Mesenchymal stem cell of adipose (primary cell): ENCODE data around the genes TSPYL4 and TSPYL1.

- CAGE, long polyA plus RNA: no peak
Measured at GRCh38 chr6:116253295-116254347, at the start of gene TSPYL4. Gene TSPYL4, minus strand, starts transcription at chr6:116254075.

DNA sequence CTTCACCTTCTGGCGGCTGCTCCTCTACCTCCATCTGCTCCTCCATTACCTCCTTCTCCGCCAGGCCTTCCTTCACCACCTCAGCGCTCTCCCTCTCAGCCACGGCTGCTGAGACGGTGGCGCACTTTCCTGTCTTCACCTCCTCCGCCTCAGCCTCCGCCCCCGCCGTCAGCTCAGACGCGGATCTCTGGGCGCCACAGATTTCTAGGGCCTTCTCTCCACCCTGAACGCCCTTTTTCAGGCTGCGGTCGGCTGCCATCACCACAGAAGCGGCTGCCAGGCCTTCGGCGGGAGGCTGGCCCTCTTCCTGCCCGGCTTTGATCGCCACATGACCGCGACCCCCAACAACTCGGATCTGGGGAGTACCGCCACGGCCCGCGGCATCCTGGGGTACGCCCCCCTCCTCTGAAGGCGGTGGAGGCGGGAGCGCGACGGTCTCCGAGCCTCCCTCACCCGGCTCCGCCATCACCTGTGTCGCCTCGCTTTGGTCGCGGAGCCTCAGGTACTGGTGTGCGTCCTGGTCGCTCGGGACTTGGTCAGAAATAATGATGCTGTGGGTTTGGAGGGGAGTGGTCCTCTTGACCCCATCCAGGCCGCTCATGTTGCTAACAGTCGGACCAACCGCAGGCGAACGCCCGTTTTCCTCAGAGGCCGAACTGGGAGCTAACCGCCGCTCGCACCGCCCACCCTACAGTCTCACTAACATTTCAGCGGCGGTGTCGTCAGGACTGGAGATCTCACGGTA, at the start of gene TSPYL1:
TSPYL1 (minus strand) TSS at position 701 of the 745 bp plus-strand sequence.
- CAGE, long polyA plus RNA: no peak

DNA sequence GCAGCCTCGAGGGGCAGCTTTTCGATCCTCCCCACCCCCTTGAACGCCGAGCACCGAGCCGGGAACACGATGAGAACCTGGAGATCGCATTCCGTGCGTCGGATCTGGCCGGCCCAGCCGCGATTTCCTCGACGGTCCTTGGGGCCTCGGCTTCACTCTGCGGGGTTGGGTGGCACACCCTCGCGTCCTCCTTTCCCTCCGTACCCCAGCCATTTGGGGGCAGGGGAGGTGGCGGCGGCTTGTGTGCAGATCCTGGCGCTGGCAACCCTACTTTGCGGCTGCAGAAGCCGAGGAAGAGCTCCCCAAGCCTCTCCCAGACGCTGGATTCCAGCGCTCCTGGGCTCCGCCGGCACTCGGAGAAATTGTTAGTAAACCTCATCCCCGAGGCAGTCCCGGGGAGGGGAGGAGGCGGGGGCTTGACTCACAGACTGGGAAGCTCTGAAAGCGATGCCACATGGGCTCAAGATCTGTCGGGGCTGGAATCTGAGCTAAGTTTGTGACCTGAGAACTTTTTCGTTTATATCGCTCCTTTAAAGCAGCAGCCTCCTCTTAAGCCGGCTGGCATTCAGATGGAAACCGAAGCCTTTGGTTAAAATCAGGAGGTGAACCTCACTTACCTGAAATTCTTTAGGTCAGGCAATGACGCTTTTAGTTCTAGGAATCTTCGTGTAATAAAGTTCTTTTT, 745 bp downstream of the DSE start:
- CAGE, long polyA plus RNA: no peak

GRCh38 chr6:116404954-116405716, 34.4 kb downstream of the DSE start:
- CAGE, long polyA plus RNA: no peak

DNA sequence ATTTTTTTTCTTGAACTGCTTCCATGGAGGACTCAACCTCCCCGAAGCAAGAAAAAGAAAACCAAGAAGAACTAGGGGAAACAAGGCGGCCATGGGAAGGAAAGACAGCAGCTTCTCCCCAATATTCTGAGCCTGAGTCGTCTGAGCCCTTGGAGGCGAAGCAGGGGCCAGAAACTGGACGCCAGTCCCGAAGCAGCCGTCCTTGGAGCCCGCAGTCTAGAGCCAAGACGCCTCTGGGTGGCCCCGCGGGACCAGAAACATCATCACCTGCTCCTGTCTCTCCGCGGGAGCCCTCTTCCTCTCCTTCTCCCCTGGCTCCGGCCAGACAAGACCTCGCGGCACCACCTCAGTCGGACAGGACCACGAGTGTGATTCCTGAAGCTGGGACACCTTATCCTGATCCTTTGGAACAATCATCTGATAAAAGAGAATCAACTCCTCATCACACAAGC, 348 bp downstream of the RSPH4A start:
- CAGE, long polyA plus RNA: no peak

- CAGE, long polyA plus RNA: no peak
Measured at GRCh38 chr6:116667569-116668164, 899 bp downstream of the ZUP1 start.

DNA sequence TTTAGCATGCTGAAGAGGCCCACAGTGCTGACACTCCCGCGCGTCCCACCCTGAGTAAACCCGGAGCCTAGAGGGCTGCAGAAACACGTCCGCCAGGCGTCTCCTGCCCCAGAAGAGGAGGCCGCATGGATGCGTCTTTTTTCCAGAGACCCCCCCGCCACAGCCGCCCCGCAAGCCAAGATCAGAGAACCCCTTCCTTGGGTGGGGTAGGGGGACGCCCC, 1.1 kb downstream of the FAM162B start:
- CAGE, long polyA plus RNA: no peak

DNA sequence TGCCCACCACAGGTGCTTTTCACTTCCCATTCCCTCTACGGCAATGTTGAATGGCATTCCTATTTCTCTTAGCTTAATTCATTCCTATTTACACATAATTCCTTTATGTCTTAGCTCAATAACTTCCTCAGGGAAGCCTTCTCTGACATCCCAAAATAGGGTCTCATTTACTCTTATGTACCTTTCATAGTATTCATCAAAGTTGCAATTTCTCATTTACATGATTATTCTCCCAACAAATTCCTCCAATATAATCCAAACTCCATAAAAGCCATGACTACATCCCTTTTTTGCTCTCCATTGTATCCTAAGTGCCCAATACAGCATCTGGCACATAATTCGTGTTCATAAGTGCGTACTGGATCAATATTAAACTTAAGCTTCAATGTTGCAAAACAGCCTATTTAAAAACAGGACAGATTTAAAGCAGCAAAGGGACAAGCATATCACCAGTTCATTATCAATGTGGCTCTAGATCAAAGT, 8.0 kb downstream of the GOPC start:
- CAGE, long polyA plus RNA: no peak

DNA sequence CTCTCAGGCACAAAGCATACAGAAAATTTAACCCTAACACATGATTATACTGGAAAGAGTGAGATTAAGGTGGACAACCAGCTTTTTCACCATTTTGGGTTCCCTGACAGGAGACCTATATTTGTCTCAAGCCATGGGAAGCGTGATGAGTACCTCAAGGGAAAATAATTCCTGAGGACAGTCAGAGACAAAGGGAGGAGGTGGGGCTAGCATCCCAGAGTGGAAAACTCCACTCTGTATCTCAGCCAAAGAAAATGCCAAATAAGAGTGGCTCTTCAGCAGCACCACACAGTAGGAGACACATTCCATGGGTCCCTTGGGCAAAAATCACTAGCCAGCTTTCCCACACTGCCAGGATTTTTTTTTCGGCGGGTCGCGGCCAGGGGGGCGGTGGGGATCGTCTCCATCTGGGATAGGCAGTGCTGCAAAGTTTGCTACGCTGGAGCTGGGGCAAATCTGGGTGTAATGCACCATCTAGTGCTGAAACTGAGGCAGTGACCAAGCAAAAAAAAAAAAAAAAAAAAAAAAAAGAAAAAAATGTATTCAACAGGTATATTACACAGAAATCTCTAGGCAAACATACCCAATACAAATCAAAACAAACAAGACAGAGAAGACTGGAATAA, 77.4 kb upstream of the SLC35F1 start:
- CAGE, long polyA plus RNA: no peak

DNA sequence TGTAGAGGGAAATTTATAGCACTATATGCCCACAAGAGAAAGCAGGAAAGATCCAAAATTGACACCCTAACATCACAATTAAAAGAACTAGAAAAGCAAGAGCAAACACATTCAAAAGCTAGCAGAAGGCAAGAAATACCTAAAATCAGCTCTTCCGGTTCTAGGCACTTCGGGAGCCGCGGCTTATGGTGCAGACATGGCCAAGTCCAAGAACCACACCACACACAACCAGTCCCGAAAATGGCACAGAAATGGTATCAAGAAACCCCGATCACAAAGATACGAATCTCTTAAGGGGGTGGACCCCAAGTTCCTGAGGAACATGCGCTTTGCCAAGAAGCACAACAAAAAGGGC, 91.7 kb downstream of the SLC35F1 start:
- CAGE, long polyA plus RNA: no peak

DNA sequence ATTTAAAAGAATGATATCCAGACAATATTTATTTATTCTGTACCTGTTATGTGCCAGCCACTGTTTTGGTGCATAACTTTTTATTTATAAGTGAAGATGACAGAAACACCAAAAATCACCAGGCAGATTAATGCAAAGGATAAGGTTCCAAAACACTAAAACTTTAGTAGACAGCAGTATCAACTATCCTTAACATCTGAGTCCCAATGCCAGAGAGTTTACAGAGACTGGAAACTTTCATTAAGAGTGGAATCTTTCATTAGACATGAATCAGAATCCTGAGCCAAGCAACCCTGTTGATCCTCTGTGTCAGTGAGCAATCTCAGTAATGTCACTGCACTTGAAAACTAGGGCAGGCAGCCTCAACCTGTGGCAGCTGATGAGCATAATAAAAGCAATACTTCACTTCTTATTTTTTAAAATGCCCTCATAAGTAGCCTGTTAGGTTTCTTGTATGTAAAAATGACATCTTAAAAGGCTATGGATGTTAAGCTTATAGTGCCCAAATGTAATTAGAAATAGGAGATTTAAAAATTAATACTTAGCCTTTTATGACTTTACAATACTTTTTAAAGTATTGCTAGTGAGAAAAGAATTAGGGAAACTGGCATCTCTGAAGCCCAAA, 252.7 kb upstream of the PLN start:
- CAGE, long polyA plus RNA: no peak

GRCh38 chr6:118317548-118318283, 230.4 kb upstream of the PLN start:
- CAGE, long polyA plus RNA: no peak

GRCh38 chr6:118573876-118574763, 26.0 kb downstream of the PLN start:
- CAGE, long polyA plus RNA: no peak

- CAGE, long polyA plus RNA: no peak
Measured at GRCh38 chr6:119139057-119139689, 60.7 kb upstream of the FAM184A start.

DNA sequence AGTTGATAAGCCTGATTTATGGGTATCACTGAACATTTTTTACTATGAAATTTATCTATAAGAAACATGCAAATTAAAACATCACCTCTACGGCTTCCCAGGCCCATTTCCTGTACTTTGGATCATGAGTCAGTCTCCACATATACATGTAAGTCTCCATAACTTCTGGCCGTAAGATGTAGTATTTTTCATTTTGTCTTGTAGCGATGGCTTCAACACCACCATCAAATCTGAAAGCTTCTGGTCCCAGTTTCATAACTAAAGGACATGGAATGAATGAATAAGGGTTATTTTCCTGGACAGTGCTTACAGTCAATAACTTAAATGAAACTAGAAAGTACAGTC, 109.8 kb upstream of the FAM184A start:
- CAGE, long polyA plus RNA: no peak

DNA sequence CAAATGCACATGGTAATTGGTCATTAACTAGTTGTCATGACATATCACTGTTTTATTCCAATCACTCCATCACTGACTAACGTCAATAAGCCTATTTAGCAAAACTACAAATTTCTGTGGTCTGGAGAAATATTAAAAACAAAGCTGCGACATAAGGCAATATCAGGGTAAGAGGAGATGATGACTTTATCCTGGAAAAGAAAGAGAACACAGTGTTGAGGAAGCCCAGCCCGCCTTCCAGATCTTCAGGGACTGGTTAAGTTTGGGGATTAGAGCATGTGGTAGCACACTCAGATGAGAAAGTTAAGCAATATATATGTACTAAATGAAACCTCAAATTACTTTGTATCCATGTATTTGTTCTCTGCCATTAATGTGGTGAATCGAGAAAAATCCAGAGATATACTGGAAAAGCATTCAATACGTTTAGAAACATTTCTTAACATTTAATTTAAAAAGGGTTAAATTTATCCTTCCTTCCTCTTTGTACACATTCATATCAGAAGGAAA, 128.3 kb upstream of the FAM184A start:
- CAGE, long polyA plus RNA: no peak

DNA sequence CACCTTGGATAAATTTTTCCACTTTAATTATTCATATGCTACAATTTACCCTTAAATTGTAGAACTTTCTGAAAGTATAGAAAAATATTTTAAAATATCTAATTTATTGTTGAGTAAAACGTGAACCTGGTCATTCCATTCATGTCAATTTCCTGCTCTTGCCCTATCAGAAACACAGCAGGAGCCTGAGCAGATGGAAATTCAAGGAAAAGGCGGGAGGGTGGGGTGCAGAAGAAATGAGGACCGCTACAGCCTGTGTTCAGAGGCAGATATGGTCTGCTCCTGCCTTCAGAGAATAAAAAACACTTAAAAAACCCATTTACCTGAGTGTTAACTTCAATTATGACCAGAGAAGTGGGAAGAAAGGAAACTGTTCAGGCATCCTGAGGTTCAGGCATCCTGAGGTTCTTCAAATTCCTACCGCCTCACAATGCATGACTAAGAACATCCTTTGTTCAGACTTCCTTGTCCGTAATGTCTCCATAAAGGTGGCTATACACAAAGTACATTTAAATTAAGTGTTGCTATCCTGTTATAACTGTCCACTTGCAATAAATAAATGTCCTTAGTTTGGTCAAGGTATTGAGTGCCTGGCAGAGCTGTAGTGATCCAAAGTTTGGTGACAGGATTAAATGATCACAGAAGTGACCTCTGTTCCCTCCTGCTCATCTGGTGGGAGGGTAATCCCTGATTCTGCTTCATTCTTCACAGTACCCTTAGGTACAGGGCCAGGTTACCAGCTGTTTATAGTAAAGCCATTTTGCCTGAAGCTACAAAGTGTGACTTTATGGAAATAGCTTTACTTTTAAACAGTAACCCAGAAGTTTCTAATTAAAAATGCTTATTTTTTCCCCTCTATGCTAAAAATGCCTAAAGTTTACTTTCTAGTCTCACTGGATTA, 109.1 kb downstream of the MAN1A1 start:
- CAGE, long polyA plus RNA: no peak

DNA sequence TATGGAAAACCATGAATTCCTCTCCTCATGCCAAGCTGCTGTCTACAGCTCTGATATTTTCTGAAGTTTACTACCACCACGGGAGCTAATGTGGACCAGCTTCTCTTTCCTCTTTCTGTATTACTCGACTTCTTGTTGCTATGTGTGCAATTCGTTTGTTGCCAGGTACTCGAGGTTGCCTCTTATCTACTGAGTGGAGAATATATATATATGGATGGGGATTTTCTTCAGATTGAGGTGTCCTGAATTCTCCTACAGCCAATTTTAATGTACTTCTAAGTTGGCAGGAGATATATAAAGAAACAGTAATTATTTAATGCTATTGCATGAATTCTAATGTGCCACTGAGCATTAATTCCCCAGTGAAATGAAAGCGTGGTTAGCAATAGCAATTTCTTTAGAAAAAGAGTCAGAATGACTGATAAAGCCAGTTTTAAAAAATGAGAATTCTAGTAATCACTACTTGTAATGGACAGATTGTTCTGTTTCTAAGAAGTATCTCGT, 34.6 kb downstream of the MAN1A1 start:
- CAGE, long polyA plus RNA: no peak

DNA sequence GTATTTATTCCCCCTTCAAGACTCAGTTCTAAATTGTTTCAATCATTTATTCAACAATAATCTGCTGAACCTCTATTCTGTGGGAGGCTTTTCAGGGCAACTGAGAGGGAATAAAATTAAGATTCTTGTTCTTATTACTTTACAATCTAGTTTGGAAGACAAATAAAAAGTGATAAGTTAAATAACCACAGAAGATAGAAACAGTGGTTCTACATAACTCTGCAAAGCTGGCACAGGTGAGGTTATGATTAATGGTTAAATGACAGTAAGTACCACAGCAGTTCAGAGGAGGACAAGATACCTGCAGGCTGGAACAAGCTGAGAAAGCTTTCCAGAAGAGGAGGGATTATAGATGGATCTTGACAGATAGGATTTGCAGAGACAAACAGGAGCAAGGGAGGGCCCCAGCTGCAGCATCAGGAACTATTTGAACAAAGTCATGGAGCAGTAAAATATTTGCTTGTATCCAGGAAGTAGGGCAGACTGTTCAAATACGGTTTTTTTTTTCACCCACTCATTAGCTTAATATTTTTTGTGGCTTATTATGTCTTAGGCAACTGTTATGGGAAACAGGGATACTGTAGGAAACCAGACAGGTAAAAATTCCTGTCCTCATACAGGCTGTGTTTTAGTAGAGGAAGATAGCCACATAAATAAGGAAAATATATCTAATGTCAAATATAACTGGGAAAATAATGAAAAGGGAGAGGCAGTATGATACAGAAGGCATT, 144.4 kb upstream of the MAN1A1 start:
- CAGE, long polyA plus RNA: no peak

DNA sequence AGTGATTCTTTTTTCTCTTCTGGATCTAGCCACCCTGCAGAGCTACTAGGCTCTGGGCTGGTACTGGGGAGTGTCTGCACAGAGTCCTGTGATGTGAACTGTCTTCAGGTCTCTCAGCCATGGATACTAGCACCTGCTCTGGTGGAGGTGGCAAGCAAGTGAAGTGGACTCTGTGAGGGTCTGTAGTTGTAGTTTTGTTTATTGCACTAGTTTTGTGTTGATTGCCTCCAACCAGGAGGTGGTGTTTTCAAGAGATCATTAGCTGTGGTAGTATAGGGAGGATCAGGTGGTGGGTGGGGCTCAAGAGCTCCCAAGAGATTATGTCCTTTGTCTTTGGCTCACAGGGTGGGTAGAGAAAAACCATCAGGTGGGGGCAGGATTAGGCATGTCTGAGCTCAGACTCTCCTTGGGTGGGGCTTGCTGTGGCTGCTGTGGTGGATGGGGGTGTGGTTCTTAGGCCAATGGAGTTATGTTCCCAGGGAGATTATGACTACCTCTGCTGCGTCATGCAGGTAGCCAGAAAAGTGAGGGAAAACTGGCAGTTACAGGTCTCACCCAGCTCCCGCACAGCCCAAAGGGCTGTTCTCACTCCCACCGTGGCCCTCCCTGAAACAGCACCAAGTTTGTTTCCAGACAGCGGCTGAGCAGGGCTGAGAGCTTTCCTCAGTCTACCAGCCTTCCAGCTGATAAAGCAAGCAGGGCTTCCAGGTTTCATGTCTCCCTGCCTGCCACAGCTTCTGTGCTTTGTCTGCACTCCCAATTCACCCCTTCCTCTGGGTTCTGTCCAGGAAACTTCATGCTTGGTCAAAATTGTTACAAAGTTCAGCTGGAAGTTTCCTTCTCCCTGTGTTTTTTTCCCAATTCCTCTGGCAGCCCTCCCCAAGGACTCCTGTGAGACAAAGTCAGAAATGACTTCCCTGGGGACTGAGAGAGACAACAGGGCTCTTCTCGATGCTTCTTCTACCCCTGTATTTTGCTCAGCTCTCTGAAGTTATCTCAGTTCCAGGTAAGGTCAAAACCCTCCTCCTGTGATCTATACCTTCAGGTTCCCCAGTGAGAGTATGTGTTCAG, 481.1 kb upstream of the MAN1A1 start:
- CAGE, long polyA plus RNA: no peak